Measurements from ENCODE around the gene MAML1.

DNA sequence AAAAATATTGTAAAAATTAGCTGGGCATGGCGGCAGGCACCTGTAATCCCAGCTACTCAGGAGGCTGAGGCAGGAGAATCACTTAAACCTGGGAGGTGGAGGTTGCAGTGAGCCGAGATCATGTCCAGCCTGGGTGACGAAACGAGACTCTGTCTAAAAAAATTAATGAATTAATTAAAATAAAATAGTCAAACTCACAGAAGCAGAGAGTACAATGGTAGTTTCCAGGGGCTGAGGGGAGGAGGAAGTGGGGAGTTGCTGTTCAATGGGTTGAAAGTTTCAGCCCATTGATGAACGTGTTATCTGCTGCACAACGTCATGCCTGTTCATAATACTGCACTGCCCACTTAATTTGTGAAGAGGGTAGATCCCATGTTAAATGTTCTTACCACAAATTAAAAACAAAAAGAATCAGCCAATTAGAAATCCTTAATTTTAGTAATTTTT lies 16.5 kb upstream of the RUFY1 start:
- PRO-cap, 2 experiments, result no peak in any of the 2 experiments

DNA sequence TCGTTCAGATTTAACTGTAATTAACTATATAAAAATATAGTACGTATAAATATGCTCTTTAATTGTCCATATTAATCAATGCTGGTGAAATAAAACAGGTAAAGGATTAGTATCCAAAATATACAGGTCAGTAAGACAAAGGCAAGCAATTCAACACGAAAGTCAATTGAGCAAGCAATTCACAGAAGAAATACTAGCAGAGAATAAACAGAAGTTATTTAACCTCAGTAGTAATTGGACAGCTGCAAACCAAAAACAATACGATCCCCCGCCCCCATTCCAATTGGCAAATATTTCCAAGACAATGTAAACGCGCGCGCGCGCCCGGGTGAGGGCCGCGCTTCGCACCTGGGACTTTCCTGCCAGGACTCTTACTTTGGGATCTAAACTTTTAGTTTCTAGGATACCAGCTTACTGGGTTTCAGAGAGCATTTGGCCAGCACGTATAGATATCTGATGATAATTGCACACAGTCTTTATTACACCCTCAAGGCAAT lies 8.5 kb downstream of the RUFY1 start:
- PRO-cap, 2 experiments, result no peak in any of the 2 experiments

- PRO-cap, 2 experiments, result peak in 1 of 2 experiments; most common plus-strand start chr5:179610679 (in 1); most common minus-strand start chr5:179610675 (in 1)
Observed at GRCh38 chr5:179610187-179611294, 12.9 kb downstream of the HNRNPH1 start.

DNA sequence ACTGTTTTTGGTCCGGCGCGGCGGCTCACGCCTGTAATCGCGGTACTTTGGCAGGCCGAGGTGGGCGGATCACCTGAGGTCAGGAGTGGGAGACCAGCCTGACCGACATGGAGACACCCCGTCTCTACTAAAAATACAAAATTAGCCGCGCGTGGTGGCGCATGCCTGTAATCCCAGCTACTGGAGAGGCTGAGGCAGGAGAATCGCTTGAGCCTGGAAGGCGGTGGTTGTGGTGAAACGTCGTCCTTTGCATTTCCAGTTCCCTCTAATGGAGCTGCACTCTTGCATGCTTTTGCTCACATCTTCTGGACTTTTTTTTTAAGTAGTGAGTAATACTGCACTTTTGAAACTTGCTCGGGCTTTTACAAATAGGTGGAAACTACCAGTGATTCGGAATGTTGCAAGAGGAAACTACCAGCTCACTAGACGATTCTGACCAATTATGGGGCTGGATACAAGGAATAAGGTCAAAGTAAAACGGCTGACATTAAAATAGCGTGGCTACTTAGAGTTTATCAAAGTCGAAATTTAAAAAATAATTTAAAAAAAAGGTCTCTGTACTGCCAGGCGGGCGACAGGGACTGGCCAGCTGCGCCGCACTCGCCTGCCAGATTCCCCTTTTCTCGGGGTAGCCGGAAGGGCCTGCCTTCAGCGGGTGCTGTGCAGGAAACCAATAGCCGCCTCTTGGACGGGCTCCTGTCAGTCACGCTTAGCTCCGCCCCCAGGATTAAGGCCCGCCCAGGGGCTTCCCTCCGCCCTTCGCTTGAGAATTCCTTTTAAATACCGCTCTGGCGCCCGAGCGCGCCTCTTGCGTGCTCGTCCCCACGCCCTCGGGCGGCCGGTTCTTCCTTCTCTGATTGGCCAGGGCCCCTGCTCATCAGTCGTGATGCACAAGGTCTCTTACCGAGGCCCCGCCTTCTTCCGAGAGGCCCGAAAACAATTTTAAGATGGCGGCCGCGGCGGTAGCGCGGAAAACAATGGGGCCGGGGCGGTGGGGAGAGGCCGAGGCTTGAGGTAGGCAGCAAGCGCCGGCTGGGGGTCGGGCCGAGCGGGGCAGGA lies at the start of gene MAML1:
MAML1 (plus strand) TSS at position 924 of the 1,059 bp plus-strand sequence.
- PRO-cap, 2 experiments, result peak in 2 of 2 experiments; most common plus-strand start position 388 of the sequence (in 2); most common minus-strand start position 267 of the sequence (in 2)

DNA sequence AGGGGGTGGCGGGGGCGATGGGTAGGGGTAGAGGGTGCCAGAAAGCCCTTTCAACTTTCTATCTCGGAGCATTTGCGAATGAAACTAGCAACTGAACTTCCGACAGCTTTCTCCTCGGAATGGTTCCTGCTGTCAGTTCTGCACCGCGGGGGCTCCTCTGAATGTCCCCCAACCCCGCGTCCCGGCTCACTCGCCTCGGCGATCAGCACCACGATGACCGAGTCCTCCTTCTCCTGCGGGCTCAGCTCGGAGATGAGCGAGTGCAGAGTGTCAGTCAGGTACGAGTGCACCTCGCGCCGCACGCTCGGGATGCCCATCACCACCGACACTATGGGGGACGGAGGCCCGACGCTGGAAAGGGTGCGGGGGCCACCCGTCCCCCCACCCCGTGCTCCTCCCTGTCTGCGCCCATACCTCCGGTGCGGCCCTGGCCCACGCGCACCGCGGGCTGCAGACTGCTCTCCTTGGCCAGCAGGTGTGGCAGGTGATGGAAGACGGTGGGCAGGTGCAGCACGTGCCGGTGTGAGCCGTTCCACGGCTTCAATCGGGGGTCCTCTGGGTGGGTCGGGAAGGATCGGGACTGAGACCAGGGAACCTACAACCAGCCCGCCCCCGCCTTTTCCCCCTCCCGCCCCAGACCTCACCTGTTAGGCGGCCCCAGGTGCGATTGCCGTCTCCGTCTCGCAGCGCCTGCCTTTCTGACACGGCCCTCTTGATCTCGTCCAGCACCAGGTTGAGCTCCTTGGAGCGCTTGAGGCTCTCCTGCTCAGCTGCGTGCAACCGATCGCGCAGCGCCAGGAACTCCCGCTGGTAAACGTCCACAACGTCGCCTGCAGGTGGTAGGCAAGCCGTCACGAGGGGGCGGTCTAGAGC lies 5.3 kb downstream of the MGAT4B start:
- PRO-cap, 2 experiments, result peak in 1 of 2 experiments; most common minus-strand start position 732 of the sequence (in 1)

GRCh38 chr5:179824756-179825556 lies 4.3 kb downstream of the SQSTM1 start:
- PRO-cap, 2 experiments, result no peak in any of the 2 experiments

DNA sequence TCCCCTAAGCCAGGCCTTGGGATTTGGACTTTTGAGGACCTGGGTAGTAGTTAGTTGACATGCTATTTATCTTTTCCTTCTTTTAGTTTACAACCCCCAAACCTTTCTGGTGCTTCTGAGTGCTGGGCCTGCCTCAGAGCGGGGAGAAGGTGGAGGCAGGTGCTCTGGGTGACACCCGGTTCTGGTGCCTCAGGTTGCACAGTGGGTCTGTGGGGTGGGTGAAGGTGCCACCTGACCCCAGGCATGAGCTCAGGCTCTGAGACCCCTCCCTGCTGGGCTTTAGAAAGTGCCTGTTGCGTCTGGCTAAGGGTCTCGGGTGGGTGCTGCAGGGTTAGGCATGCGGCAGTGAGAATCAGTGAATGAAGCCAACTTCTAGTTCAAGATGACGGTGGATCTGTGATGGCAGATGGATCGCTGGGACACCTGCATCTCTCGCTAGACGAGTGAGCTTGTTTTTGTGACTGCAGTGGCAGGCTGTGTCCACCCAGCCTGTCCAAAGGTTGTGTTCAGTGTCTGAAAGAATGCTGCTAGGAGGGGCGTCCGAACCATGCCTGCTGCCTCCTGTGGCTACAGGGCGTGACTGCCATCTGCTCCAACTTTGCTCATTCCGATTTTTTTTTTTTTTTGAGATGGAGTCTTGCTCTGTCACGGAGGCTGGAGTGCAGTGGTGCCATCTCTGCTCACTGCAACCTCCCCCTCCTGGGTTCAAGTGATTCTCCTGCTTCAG lies 5.0 kb downstream of the SQSTM1 start:
- PRO-cap, 2 experiments, result no peak in any of the 2 experiments

- PRO-cap, 2 experiments, result no peak in any of the 2 experiments
Observed at GRCh38 chr5:179912713-179913554, 5.2 kb upstream of the TBC1D9B start.

DNA sequence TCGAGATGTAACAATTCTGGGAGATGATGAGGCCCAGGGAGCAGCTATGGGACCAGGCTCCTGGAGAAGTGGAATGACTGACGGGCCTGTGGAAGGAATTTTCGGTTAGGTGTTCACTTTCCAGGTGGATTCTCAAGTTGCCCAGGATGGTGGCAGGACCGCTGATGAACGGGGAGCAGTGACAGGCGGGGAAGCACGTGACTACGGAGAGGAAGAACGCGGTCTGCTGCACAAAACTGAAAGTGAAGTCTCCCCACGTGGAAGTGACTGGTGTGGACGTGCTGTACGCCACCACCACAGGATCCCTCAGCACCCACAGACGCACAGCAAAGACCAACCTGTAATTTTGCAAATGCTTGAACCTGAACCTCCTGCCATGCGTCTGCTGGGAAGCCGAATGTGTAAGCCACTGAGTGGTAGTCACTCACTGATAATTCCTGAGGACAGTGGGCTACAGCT lies 51.4 kb downstream of the RNF130 start:
- PRO-cap, 2 experiments, result peak in 1 of 2 experiments; most common minus-strand start position 300 of the sequence (in 1)

DNA sequence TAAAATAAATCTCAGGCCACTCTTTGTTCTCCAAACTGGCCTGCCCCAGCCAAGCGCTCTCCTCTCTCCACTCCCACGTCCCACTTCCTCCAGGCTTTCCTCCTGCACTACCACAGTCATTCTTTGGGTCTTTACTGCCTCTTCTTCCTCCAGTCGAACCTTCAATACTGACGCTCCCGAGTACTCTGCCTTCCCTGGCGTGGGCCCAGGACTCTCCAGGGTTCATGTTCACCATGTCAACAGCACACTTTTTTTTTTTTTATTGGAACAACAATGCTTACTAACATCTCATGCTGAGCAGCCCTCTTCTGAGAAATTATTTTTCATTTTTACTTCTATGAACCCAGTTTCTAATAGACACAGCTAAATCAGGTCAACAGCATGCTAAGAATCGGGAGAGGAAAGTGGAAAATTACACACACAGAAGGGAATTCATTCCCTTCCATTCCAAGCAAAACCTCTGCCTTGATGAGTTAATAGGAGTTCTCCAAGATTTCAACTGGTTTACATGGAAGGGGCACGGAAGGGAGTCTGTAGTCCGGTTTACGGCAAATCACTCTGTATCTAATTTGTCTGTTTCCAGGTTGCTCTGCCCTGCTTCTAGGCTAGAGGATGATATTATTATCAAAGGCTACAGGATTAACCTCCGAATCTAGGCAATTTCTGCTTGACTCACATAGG lies 23.7 kb downstream of the RNF130 start:
- PRO-cap, 2 experiments, result peak in 2 of 2 experiments; most common minus-strand start position 159 of the sequence (in 2)

DNA sequence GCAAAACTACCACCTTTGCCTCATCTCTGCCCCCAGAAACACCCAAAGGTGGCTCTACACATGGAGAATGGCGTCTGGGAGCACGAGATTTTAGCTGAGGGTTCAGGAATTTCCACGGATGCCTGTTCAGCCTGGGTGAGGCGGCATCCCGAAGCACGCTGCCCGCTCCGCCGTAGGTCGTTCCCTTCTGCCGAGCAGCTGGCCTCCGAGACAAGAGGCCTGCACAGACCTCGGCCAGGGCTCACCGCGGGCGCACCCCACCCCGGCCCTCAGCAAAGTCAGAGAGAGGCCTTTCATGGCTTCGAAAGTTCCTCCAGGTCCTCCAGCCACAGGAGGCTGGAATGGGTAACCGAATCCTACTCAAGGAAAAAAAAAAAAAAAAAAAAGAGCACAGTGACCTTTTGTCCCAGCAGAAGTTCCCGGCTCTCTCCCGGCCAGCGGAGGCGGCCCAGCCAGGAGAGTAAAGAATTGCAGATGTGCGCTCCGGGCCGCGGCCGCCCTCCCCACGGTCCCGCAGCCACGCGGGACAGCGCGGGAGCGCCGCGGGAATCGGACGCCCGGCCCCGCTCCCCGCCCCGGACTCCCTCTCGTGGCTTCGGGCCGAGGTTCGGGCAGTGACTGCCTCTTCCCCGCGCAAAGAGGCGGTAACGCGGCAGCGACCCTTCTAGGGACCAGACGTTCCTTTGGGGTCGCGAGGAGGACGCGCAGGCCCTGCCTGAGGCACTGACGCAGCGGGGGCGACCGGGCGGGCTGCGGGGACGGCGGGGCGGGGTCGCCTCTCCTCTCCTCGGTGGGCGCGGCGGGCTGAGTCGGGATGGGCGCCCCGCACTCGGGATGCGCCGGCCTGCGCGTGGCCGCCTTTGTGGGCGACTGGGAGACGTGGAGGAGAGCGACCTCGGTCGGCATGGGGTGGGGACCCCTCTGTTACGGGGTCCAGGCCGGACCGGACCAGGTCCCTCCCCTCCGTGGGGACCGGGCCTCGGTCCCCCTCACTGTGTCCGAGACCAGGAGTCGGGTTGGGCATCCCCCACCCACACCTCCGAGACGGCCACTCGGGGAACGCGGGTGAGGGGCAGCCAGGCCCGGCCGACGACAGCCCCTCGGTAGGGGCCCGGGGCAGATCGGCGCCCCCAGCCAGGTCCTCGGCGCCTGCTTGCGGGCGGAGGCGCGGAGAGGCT lies 773 bp downstream of the GFPT2 start:
- PRO-cap, 2 experiments, result no peak in any of the 2 experiments

GRCh38 chr5:180441401-180441924 lies 52.7 kb upstream of the CNOT6 start:
- PRO-cap, 2 experiments, result no peak in any of the 2 experiments

DNA sequence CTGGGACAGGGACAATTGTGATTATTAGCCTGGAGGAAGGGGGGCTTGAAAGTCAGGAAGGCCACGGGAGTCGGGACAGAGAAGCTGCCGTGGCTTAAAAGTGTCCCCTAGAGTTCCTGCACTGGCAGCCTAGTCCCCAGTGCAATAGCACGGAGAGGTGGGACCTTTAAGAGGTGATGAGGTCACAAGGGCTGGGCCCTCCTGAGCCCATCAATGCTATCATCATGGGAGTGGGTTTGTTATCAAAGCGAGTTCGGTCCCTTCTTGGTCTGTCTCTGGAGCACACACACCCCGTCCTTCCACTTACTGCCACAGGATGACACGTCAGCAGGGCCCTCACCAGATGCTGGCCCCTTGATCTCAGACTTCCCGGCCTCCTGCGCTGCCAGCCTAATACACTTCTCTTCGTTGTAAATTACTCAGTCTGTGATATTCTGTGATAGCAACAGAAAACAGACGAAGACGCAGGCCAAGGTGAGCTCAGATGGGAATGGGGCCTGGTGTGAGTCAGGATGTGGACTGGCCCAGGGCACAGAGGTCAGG lies 26.3 kb upstream of the CNOT6 start:
- PRO-cap, 2 experiments, result no peak in any of the 2 experiments

DNA sequence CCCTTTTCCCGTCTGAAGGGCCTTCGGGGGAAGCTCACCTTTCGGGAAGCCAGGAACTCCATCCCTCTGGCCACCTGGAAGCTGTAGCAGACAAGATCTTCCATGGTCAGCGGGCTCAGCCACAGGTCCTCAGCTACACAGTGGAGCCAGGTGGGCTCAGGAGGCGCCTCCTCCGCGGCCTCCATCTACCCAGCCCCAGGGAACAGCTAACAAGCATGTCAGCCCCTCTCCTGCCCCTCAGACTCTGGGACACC lies 25.5 kb upstream of the SCGB3A1 start:
- PRO-cap, 2 experiments, result no peak in any of the 2 experiments

- PRO-cap, 2 experiments, result no peak in any of the 2 experiments
Observed at GRCh38 chr5:180645039-180645970, 4.1 kb downstream of the FLT4 start.

- PRO-cap, 2 experiments, result peak in 2 of 2 experiments; most common plus-strand start chr5:180802420 (in 1); most common minus-strand start chr5:180802215 (in 2)
Observed at GRCh38 chr5:180801738-180802649, 612 bp downstream of the MGAT1 start.

- PRO-cap, 2 experiments, result peak in 2 of 2 experiments; most common plus-strand start chr5:180803981 (in 2); most common minus-strand start chr5:180803851 (in 2)
Observed at GRCh38 chr5:180803546-180804328, 1.1 kb upstream of the MGAT1 start.

GRCh38 chr5:180807644-180808088 lies 5.1 kb upstream of the MGAT1 start:
- PRO-cap, 2 experiments, result no peak in any of the 2 experiments

DNA sequence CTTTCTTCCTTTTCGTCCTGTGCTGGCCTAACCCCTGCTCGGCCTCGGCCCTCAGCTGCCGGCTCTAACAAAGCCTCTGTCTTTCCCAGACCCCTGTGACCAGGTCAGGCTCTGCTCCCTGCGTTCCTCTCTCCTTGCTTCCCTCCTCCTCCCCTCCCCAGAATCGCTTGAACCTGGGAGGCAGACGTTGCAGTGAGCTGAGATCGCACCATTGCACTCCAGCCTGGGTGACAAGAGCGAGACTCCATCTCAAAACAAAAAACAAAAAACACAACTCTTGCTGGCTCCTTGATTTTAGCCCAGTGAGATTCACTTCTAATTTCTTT lies 29.2 kb upstream of the MGAT1 start:
- PRO-cap, 2 experiments, result no peak in any of the 2 experiments

GRCh38 chr5:180860241-180861107 lies 602 bp downstream of the ZFP62 start:
- PRO-cap, 2 experiments, result no peak in any of the 2 experiments

Measured in monocyte (primary cell).